GM23338 (cell line): Measurements from ENCODE around the genes TINAGL1, SPOCD1 and PTP4A2.

- PRO-cap = bidirectional peak, plus-strand start at chr1:31576544, minus-strand start at chr1:31576400
- RAMPAGE, long total RNA = start-site peak on the plus strand at chr1:31576536-31576548, 38 and 32 reads in 2 replicates
Measured at GRCh38 chr1:31576142-31576633, at the start of gene TINAGL1. Gene TINAGL1, plus strand, starts transcription at chr1:31576515.

DNA sequence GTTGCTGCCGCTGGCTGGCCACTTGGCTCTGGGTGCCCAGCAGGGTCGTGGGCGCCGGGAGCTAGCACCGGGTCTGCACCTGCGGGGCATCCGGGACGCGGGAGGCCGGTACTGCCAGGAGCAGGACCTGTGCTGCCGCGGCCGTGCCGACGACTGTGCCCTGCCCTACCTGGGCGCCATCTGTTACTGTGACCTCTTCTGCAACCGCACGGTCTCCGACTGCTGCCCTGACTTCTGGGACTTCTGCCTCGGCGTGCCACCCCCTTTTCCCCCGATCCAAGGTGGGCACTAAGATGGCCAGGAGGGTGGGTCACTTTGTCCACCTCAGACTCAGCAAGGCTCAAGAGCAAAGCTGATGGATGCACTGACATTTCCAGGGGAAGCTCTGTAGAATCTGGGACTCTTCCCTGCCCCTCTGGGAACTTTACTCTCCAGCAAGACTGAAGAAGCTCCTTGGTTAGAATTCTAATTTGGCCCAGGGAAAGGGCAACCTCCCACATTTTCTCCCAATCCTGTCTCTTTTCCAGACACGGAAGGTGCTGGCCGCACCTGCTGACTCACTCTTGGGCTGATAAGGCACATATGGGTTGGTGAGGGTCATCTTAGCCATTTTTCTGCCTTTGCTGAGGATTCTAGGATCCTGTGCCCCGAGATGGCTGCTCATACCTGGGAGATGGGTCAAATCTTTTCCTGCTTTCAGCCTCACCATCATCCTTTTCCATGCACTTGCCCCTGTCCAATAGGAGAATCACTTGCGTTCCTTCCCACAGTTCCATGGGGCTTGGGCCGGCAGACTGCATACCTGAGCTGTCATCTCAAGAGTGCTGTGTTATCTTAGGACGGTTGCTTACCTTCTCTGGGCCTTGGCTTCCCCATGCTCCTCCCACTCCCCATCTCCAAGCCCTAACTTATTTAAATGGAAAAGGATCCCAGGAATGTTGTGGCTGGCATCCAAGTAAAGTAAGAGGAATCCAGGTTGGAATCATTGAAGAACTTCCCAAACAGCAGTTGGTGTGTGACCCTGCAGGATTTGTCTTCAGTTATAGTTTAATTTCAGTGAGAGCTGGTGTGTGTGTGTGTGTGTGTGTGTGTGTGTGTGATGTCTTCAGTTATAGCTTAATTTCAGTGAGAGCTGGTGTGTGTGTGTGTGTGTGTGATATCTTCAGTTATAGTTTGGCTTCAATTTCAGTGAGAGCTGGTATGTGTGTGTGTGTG lies 1.3 kb downstream of the TINAGL1 start:
- PRO-cap = no peak
- RAMPAGE, long total RNA = no peak

DNA sequence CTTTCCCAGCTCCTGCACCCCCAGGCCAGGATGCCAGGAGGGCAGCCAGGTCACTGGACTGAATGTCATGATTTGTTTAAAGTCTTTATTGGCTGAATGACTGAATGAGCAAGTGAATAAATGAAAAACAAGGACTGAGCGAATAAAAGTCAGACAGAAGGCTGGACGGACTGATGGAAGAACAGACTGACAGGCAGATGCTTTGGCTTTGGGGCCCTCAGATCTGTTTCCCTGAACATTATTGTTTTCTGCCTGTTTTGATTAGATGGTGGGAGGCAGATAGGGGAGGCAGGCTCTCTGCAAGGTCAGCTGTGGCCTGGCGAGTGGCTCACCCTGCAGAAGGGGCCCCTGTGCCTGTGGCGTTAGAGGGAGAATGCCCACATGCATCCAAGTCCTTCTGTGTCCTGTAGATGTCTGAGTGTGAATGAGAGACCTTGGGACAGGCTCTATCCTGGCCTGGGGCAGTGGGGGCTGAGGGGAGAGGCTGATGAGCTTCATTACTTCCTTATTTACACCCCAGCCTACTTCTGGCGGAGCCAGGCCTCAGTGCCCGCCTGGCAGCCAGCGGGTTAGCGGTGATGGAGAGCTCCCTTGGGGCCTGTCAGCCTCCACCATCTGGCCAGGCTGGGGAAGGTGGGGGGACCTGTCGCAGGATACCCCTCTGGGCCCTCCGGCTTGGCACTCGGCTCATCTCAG lies 20.5 kb upstream of the ADGRB2 start:
- PRO-cap = no peak
- RAMPAGE, long total RNA = no peak

DNA sequence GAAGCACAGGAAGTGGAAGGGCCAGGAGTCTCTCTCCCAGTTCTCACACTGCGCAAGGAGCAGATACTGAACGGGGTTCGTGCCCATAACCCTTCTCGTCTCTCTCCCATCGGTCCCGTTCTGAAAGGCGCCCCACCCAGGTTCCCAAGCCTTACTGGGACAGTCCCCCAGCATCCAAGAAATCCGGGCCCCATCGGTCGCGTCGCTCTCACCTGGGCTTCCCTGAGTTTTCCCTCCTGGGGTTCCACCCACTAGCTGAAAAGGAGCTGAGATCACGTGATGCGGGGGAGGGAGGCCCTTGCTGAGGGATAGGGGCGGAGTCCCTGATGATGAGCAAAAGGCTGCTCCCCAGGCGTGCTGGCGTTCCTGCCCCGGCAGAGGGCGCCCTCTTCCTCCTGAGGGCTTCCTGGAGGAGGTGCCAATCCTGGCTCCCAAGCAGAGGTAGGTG lies at the start of gene SPOCD1:
SPOCD1 (minus strand) TSS at position 274 of the 448 bp plus-strand sequence.
- PRO-cap = unidirectional peak, minus-strand start at position 231 of the sequence
- RAMPAGE, long total RNA = no peak

GRCh38 chr1:31918317-31919299 lies 19.6 kb downstream of the PTP4A2 start:
- PRO-cap = no peak
- RAMPAGE, long total RNA = no peak

DNA sequence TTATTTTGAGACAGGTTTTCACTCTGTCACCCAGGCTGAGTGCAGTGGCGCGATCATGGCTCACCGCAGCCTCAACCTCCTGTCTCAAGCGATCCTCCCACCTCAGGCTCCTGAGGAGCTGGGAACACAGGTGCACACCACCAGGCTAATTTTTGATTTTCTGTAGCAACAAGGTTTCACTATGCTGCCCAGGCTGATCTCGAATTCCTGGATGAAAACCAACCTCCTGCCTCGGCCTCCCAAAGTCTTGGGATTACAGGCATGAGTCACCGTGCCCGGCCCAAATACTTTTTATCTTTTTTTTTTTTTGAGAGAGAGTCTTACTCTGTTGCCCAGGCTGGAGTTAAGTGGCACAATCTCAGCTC lies 15.5 kb downstream of the PTP4A2 start:
- PRO-cap = no peak
- RAMPAGE, long total RNA = no peak

GRCh38 chr1:31937123-31937989 lies 812 bp downstream of the PTP4A2 start:
- PRO-cap = unidirectional peak, plus-strand start at chr1:31937338; bidirectional peak, plus-strand start at chr1:31938009, minus-strand start at chr1:31937904
- RAMPAGE, long total RNA = no peak

DNA sequence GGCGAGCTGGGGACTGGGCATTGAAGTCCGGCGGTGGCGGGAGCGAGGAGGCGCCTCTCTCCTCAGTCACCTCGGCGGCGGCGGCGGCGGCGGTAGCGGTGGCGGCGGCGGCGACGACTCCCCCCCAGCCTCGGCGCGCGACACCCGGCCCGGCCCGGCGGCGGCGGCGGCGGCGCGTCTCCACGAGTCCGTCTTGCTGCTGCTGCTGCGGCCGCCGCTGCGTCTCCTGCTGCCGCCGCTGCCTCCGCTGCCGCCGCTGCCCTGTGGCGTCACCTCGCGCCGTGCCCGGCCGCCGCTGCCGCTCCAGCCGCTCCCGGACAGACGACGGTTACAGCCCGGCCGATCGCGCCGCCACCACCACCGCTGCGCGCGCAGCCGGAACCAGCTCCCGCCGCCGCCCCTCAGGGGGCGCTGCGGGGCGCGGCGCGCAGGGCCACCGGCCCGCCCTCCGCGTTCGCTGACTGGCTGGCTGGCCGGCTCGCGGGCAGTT lies at the start of gene PTP4A2:
PTP4A2 (minus strand) TSS at position 379 of the 490 bp plus-strand sequence.
- PRO-cap = bidirectional peak, plus-strand start at position 20 of the sequence, minus-strand start outside the sequence; bidirectional peak, plus-strand start outside the sequence, minus-strand start at position 365 of the sequence
- RAMPAGE, long total RNA = no peak

DNA sequence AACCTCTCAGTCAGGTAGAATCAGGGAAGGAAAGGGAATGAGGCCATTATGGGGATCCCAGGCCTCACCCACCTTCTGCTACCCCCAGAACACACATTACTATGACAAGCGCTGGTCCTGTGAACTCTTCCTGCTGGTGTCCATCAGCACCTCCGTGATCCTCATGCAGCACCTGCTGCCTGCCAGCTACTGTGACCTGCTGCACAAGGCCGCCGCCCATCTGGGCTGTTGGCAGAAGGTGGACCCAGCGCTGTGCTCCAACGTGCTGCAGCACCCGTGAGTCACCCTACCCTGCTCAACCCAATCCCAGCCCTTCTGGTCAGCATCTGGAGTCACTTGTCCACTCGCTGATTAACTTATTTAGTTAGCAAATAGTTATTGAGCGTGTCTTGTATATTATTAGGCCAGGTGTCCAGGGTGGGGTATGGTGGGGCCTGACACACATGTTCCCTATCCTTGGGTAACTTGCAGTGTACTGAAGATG lies 13.1 kb upstream of the KPNA6 start:
- PRO-cap = no peak
- RAMPAGE, long total RNA = no peak

- PRO-cap = no peak
- RAMPAGE, long total RNA = no peak
Measured at GRCh38 chr1:32195583-32196877, 4.4 kb upstream of the CCDC28B start.

- PRO-cap = unidirectional peak, minus-strand start at chr1:32206829
- RAMPAGE, long total RNA = no peak
Measured at GRCh38 chr1:32205871-32207050, 790 bp downstream of the IQCC start.

DNA sequence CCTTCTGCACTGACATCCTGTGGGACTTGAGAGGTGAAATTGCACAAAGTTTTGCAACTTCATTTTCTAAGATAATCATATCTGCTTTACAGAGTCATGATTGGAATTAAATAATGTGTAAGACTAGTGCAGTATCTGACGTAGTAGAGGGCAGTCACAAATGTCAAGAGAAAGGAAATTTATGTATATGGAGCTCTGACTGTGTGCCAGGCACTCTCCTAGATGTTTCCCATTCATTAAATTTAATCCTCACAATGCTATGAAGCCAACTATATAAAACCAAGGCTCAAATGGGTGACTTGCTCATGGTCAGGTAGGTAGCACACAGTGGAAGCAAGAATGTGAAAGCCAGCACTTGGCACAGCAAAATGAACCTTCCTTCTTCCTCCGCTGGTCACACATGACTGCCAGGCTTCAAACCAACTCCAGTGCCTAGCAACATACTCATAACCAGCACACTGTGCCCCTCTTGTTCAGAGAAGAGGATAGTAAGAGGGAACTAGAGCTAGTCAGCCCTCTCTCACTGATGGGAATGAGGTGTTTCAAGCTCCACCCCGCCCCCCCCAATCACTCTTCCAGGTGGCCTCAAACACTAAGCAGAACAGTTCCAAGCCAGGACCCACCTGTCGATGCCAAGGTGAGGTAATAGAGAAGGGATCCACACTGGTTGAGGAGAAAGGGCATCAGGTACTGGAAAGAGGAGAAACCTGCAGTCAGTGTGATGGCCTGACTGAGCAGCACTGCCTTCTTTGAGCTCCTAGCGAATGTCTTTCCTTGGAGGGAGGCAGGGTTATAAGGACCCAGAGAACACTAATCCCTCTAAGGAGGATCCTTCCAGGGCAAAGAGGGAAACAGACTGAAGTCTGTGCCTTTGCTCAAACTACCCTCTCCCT lies 1.4 kb downstream of the TMEM234 start:
- PRO-cap = no peak
- RAMPAGE, long total RNA = no peak

- PRO-cap = unidirectional peak, plus-strand start at chr1:32267074
- RAMPAGE, long total RNA = no peak
Measured at GRCh38 chr1:32266762-32267540, 15.9 kb downstream of the LCK start.

- PRO-cap = no peak
- RAMPAGE, long total RNA = no peak
Measured at GRCh38 chr1:32333058-32333459, 3.0 kb downstream of the MARCKSL1 start.

- PRO-cap = no peak
- RAMPAGE, long total RNA = no peak
Measured at GRCh38 chr1:32352232-32352389, 10.2 kb downstream of the FAM229A start.

DNA sequence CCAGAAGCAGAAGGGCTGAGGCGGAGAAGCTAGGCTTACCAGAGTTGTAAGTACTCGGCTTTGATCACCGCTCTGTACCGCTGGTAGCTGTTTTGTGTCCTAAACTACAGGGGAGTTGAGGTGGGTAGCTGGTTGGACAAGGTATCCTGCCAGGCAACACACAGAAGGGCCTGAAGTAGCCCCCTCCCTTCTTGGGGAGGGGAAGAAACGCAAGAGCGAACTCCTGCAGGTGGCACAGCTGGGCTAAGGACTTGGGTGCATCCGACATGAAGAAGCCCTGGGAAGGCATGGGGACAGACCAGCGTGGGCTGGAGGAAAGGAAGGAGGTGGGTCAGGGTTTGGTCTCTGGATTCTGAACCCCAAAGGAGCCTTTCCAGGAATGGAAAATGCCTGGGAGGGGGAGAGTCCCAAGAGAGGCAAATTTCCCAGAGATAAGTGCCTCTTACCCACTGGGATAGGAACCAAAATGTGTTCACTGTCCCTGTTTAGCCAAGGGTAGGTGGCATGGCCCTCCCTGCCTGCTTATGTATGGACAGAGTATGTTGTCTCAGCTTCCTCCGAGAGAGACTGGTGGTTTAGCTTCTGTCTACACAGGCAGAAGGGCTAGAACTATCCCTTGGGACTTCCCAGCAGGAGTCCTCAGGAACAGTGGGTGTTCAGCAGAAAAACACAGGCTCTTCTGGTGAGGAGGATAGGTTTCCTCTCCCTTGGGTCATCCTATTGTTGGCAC lies 3.5 kb downstream of the TSSK3 start:
- PRO-cap = no peak
- RAMPAGE, long total RNA = no peak

- PRO-cap = bidirectional peak, plus-strand start at chr1:32540299, minus-strand start at chr1:32540221; bidirectional peak, plus-strand start at chr1:32540603, minus-strand start at chr1:32540371
- RAMPAGE, long total RNA = no peak
Measured at GRCh38 chr1:32540136-32540680, 981 bp downstream of the ZBTB8A start.

GRCh38 chr1:32684002-32684493 lies 18.5 kb downstream of the SYNC start:
- PRO-cap = no peak
- RAMPAGE, long total RNA = no peak

DNA sequence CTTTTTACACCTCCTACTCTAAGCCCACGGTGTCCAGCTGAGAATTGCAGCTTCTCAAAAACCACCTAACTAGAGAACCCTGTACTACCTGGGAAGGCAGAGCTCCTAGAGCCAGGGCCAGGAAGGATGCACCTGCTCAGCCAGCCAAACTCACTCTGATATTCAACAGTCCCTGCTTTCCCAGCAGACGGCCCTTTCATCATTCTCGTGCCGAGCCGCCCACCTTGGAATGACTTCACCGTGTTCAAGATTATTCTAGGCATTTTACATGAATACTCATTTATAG lies 2.5 kb downstream of the SYNC start:
- PRO-cap = no peak
- RAMPAGE, long total RNA = no peak

DNA sequence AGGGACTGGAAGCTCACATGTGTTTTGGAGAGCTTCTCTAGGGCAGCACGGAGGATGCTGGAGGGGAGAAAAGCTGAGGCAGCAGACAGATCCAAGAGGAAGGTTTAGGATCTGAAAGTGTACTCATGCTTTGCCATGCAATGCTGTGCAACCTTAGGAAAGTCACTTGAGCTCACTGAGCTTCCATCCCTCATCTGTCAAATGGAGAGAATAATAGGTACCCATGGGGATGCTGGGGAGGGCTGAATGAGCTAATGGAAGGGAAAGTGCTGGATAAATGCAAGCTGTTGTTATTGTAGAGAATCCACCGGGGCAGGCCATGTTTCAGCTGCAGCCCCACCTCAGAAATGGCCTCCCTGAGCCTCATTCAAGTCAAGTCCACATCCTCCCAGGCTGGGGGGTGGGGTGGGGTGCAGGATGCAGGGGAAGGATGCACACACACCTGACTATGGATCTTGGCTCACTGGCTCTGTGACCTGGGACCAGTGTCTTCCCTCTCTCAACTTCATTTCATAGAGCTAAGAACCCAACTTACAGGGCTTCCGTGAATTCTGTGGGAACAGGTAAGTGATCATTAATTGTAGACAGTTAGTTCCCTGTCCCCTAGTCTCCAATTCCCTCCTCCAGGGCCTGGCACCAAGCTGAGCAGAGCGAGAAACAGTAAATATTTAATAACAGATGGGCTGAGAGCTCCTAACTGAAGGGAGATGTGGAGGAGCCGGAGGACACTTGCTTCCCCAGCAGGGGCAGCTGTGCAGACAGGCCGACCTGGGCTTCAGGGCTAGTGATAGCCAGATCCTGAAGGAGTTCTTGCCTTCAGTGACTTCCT lies 12.7 kb upstream of the KIAA1522 start:
- PRO-cap = no peak
- RAMPAGE, long total RNA = no peak